Hair follicular keratinocyte (primary cell): Measurements from ENCODE around the gene TMEM45B.

- RAMPAGE, long total RNA = no peak
Measured at GRCh38 chr11:128836174-128836720, 30.8 kb downstream of the KCNJ1 start.

DNA sequence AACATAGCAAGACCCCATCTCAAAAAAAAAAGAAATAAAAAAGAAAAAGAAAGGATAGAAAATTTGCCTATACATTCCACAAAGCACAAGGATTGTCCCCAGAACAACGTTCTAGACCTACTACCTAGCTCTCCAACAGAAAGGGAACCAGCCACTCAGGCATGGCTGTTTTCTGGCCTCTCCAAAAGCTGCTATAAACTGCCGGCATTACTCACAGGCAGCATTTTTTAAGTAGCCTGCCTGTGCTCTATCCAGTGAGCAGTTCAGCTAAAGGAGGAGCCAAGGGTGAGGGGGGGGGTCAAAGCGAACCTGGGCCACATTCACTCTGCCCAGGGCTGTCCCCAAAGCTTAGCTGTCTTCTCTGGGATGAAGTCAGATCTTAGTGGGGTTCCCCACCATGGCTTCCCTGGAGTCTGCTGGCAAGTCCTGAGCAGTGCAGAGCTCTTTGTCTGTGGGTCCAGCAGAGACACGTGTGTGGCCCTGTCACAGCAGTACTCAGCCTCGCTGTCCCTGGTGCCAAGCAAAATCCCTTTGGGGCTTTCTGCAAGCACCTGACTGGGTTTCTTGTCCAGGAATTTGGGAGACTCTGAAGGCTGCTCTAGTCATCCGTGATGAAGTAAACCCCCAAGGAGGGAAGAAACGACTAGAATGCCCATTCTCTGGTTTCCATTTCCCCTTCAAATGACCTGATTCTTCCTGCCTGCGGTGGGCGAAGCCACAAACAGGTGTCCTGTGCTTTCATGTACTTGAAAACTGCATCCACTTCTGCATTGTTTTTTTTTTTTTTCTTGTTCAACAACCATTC is 2.5 kb downstream of the KCNJ5 start:
- RAMPAGE, long total RNA = no peak

- RAMPAGE, long total RNA = no peak
Measured at GRCh38 chr11:128974247-128974922, 31.7 kb upstream of the TP53AIP1 start.

- RAMPAGE, long total RNA = no peak
Measured at GRCh38 chr11:129021391-129021655, 78.7 kb upstream of the TP53AIP1 start.

DNA sequence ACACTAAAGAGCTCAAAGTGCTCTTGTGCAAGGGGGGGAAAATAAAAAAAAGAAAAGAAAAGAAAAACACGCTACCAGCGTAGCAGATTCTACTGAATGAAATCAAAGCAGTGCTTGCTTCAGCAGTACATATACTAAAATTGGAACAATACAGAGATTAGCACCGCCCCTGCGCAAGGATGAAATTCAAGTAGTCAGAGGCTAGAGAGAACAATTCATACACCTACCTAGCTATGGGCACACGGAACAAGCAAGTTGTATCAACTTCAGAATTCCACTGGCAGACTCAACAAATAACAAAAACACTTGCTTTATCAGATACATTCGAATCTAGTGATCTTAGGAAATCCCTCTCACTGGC is 10.7 kb upstream of the ARHGAP32 start:
- RAMPAGE, long total RNA = no peak

GRCh38 chr11:129436682-129437054 is 61.0 kb downstream of the BARX2 start:
- RAMPAGE, long total RNA = no peak

GRCh38 chr11:129458596-129459224 is 83.1 kb downstream of the BARX2 start:
- RAMPAGE, long total RNA = no peak

DNA sequence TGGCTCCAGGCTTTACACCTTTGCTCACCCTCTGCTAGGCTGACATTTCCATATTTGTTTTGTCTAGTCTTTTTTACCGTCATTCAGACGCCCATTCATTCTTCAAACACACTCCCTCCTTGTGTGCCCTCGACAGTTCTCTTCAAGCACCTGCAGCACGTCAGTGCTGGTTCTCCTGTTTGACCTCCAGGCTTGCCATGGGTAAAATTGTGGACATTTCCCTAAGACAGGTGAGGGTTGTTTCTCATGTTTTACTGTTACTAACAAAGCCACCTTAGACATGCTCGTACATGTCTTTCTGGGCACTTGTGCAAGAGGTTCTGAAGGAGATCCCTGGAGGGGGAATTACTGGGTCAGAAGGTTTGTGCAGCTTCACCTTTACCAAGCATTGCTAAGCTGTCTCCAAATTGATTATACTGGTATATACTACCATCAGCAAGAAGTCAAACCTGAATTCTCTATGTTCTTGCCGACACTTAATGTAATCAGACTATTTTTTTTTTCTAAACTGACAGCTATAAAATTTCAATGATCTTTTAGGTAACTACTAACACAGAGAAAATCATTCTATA is 189.7 kb upstream of the TMEM45B start:
- RAMPAGE, long total RNA = no peak

DNA sequence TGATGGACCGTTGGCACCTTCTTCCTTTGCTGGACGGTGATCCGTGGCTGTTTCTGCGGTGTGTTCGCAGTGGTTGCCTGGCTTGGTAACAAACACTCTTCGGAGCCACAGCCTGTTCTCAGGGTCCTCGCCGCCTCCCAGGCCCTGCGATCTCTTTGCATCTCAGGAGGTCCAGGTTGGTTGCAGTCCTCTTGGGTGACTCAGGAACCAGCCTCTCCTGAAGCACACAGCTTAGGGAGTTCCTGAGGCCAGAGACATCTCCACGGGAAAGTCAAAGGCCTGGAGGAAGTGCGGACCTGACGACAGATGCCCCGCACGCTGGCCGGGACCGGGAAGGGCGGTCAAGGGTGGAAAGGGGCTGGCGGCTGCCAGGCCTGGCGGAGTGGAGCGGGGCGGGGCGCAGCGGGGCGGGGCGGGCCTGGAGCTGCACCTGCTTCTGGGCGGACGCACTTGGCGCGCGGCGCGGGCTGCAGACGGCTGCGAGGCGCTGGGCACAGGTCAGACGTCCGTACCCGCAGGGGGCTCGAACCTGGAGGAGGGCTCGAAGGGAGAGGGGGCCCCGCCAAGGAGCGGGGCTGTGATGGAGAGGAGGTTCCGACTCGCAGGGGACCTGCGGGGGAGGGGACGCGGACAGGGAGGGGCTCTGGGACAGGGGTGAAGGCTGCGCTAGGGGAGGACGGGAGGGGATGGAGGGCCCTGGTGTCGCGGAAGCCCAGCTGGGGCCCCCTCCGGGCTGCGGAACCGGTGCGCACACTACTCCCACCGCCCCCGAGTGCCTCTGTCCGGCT is at the start of gene TMEM45B:
TSS of gene TMEM45B (plus strand) at position 447 of the 788 bp plus-strand sequence.
- RAMPAGE, long total RNA = no peak

DNA sequence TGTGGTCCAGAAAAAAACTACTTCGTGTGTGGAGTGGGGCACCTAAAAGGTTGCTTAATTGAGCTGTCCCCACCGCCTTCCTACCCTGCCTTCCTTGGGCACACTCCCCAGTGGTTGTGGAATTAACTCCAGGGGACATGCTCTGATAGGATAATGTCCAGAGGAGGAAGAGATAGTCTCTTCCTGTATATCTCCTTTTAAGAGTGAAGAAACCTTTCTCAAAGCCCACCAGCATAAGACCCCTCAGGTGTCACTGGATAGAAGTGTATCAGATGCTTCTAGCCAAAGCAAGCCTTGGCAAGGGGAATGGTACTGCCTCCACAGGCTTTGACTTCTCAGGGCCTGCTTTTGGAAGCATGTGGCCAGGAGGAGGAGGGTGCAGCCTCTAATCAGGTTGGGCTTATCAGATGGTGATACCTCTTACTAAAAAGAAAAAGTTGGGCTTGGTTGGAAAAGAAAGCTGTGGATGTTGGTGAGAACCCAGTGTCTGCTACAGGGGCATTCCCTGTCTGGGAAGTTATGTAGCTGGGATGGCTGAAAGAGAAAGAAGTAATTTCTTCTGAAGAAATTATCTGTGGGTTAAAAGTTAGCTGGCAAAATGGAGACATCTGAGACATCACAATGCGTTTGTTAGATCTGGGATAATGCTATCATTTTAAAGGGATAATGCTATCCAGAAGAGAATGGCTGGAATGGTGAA is 7.0 kb downstream of the APLP2 start:
- RAMPAGE, long total RNA = no peak

DNA sequence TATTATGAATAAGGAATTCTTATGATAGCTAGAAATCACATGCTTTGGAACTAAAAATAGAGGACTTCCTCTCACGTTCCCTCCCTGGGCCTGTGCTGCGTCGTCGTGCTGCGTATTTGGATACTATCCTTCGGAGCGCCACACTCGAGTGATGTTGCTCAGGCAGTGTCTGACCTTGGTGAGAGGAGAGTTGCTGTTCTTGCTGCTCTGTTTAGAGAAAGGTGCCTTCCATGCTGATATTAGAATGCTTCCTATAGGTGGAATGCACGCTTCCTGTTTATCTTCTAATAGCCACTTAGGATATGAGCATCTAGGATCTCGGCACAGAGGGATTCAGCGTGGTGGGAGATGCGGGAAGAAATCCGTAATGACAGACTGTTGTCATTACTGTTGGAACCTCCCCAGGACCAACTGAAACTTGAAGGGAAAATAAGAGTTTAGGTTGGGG is 20.1 kb upstream of the ST14 start:
- RAMPAGE, long total RNA = no peak

DNA sequence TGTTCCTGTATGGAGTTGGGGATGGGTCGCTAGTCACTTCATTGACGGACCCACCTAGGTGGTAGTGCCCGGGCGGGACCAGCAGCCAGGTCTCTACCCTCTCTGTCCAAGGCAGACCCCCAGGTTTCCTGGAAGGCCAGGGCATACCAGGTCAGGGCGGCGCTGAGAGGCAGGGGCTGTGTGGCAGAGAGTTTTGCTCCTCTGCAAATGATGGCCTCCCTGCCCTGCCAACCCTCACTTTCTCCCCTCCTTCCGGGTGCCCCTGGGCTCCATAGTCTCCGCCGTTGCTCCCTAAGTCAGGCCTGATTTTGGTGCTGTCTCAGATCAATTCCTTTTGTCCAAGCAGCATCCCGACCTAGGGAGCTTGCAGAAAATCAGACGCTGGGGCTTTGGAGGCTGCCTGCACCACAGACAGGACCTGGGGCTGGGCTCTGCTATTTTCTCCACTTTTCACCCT is 1.2 kb downstream of the ST14 start:
- RAMPAGE, long total RNA = no peak

- RAMPAGE, long total RNA = no peak
Measured at GRCh38 chr11:130165844-130167037, 6.7 kb downstream of the ST14 start.

DNA sequence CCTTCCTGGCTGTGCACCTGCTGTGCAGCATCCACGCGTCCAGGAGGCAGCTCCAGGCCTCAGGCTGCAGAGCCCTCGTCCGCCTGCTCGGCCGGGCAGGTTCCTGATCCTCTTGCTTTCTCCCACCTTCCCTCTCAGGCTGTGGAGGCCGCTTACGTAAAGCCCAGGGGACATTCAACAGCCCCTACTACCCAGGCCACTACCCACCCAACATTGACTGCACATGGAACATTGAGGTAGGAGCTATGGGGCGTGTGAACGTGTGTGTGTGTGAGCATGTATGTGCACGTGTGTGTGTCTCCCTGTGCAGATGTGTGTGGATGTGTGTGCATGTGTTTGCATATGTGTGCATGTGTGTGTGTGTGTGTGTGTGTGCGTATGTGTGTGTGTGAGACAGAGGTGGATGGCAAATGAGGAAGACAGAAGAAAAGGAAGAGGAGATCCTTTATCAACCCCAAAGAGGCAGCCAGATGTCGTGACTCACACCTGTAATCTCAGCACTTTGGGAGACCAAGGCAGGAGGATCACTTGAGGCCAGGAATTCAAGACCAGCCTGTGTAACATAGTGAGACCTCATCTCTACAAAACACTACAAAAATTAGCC is 35.0 kb downstream of the ST14 start:
- RAMPAGE, long total RNA = no peak

DNA sequence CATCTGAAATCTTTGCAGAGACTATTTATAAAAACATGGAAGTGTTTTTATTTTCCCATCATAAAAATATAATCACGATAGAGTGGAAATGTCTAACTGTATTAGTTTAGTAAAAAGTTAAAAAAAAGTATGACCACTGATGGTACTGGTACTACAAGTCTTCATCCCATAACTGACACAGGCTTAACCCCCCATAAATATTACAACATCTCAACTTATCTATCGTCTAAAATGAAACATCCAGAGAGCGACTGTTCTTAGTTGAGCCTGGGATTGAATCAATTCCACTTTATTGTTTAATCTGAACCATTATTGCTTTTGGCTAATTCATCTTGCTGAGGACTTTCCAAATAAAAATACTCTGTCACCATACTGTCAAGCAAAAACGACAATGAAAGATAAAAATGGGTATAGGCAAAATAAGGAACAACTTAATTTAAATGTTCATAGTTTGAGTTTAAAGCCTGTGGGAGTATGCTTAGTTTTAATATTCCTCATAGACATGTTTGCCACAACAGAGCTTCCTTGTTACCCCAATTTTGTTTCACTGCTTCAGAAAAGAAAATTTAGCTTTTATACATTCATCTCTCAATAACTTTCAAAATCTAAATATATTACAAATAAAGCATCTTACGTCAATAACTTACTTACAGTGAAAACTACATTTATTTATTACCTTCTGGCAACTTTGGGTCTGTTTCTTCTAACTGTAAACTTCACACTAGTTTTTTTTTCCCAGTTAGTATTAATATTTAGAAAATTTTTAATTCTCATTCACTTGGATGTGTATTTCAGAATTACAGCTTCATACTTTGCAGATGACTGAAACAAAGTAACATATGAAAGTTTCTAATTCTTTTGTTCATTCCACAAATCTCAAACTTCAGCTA is 69.8 kb downstream of the ST14 start:
- RAMPAGE, long total RNA = no peak

DNA sequence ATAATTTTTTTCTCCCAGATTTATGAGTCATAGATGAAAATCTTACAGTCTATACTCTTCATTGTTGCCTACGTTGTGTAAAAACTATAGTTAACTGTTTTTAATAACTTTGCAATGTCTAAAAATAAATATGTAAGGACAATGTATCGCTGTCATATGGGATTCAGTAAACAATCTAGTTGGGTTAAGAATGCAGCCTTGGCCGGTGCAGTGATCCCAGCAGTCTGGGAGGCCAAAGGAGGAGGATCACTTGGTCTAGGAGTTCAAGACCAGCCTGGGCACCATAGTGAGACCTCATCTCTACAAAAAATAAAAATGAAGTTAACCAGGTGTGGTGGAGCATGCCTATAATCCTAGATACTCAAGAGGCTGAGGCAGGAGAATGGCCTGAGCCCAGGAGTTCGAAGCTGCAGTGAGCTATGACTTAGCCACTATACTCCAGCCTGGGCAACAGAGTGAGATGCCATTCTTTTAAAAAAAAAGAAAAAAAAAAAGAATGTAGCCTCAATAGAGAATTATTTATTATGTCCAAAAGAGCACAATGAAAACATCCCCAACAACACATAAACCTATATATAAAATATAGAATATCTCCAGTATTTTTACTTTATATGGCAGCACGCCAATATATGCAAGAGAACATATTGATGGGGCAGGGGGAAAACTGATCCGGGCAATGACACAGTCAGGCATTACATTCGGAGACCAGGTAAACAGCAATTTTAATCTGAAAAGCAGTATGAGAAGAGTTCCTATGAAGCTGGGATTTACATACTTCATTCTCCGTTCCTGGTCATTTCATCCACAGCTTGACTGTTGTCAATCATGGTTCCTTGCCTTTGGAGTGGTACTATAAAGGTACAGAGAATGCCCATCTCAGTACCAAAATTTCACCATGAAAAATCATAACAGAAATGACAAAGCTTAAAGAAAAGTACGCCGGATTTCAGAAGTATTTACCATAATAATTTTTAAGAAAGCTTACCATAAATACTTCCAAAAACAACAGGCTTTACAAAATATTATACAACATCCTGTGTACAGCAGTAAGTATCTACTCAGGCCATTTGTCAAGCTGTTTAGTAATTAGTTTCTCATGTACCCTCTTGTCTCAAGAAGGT is 73.3 kb downstream of the ST14 start:
- RAMPAGE, long total RNA = no peak

DNA sequence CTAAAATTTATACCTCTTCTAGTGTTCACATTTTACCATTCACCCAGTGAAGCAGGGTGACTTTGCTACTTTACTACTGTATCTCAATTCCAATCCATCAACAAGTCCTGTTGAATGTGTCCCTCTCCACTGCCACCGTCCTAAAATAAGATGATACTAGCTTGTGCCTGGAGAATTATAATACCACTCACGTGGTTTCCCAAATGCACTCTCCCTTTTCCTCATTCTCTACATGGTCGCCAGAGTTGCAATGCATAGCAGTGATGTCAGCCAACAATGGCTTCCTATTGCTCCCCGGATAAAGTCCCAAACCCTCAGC is 4.0 kb upstream of the ZBTB44 start:
- RAMPAGE, long total RNA = no peak

GRCh38 chr11:130389280-130389796 is 39.1 kb downstream of the ADAMTS8 start:
- RAMPAGE, long total RNA = no peak

DNA sequence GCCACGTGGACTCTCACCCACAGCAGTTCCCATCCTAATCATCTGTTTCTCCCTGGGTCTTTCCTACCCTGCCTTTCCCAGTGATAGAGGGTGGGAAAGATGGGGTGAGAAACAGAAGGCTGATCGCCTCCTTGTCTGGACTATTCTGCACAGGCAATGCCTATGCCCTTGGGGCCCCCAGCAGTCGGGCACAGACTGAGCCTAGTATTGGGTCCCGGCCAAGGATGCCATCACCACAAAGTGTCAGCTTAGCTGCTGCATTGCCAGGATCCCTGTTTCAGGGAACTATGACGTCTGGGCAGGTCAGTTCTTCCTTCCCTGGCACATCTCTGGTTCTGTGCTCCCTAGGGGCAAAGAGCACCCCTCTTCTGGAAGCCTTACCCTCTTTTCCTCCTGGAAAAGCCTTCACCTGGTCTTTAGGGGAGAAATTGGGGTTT is 2.2 kb downstream of the ADAMTS8 start:
- RAMPAGE, long total RNA = no peak

GRCh38 chr11:130428758-130429081 is 311 bp upstream of the ADAMTS8 start:
- RAMPAGE, long total RNA = no peak